Metastatic Liver Carcinoma in the Adrenal Gland (tissue), 2 donors: ENCODE data around the genes PIN1, SHFL, P2RY11 and RAVER1.

- PRO-cap, 2 experiments: no peak in any of the 2 experiments
Observed at GRCh38 chr19:9708959-9709895, 34.3 kb upstream of the ZNF562 start.

DNA sequence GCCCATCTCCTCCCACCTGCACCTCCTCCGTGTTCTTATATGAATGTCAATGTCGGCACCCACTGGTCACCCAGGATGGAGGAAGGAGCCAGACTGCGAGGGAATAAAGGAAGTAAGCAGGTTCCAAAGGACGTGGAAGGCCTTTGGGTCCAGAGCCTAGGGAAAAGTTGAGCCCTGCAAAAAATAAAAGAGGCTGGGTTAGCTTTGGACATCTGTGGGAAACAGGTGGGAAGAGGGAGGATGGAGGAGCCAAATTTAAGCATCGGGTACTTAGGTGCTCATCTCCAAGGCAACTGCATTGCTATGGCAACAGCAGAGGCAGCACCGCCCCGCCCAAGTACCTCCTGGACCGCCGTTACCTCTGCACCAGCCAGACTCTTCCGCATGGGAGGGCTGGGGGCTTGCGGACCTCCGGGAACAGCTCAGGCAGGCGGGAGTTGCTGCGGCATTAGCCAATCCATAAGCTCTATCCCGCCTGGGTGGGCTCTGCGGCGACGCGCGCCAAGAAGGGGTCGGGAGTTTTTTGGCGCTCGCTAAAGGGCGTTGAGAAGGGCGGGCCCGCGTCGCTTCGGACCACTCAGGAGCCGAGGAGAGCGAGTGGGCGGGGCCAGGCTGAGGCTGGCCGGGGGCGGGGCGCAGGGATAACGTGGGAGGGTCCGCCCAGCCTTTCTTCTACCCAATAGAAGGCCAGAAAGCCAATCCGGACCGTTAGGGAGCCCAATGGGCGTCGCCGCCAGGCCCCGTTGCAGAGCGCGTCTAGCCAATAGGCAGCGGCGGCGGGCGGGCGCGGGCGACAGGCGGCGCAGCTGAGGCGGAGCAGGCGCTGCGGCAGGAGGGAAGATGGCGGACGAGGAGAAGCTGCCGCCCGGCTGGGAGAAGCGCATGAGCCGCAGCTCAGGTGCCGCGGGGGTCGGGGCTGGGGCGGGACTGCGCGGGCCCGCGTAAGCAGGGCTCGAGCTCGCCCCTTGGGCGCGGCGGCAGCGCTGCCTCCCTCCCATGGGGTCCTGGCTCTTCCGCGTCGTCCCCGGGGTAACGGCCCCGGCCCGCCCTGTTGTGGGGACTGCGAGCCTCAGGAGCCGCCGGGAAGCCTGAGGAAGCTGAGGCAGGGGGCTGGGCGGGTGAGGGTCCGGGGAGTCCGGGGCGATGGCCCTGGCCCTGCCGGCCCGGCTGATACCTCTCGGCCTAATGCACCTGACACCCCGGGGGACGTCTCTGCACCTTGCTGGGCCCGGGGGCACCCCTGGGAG is at the start of gene PIN1:
TSS of gene PIN1 (plus strand) at position 814 of the 1,247 bp plus-strand sequence.
- PRO-cap, 2 experiments: peak in 2 of 2 experiments; most common plus-strand start position 831 of the sequence (in 2)

GRCh38 chr19:9934077-9934849 is 2.1 kb downstream of the OLFM2 start:
- PRO-cap, 2 experiments: peak in 2 of 2 experiments; most common plus-strand start chr19:9934407 (in 2)

DNA sequence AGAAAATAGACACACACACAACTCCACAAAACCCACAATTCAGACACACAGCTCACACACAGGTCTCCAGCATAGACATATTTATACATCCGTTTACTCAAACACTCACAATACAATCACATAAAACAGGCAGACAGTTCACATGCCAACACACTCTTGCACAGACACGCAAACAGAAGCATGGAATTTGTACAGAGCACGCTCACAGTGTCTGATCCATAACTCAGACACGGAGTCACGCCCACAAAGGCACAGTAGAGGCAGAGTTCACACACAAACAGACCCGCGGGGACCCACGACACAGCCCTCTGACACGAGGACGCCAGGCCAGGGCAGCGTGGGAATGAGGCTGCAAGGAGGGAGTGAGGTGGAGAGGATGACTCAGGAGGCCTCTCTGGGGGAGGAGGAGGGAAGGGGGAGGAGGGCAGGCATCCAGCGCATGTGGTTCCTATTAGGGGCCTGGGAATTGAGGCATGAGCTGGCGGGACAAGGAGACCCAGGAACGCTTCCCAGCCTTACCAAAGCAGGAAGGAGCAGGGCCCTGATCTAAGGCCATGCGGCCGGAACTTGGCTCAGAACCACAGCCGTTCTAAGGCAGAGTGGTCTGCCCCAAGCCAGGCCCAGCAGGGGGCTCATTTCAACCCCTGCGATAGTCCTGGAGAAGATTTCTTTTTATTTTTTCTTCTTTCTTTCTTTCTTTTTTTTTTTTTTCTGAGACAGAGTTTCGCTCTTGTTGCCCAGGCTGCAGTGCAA is 9.1 kb upstream of the OLFM2 start:
- PRO-cap, 2 experiments: no peak in any of the 2 experiments

DNA sequence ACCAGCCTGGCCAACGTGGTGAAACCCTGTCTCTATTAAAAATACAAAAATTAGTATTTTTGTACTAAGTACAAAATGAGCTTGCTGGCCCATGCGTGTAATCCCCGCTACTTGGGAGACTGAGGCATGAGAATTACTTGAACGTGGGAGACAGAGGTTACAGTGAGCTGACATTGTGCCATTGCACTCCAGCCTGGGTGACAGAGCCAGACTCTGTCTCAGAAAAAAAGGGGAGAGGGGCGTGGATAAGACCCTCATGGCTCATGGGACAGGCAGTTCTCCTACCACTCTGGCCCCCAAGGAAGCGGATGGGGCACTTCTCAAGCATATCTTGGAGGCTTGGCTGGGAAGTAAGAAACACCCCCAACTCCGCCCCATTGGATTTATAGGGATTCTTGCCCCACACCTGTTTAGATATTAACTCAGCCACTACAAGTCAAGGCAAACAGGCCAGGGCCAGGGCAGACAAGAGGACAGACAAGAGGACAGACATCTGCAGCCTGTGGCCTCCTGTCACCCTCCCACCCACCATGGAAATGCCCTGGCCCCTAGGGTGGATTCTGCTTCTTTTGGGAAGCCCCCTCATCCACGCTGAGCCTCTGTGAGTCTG is 24.0 kb downstream of the RDH8 start:
- PRO-cap, 2 experiments: peak in 2 of 2 experiments; most common plus-strand start position 464 of the sequence (in 2); most common minus-strand start position 298 of the sequence (in 2)

GRCh38 chr19:10085901-10086532 is at the start of gene SHFL:
Gene SHFL (plus strand): TSS chr19:10086317.
- PRO-cap, 2 experiments: peak in 2 of 2 experiments; most common plus-strand start chr19:10086341 (in 2); most common minus-strand start chr19:10086279 (in 2)

GRCh38 chr19:10110035-10110908 is 1.2 kb upstream of the P2RY11 start:
- PRO-cap, 2 experiments: no peak in any of the 2 experiments

GRCh38 chr19:10111105-10111800 is at the start of gene P2RY11:
Gene P2RY11 (plus strand): TSS chr19:10111693.
- PRO-cap, 2 experiments: peak in 2 of 2 experiments; most common plus-strand start chr19:10111561 (in 2)

DNA sequence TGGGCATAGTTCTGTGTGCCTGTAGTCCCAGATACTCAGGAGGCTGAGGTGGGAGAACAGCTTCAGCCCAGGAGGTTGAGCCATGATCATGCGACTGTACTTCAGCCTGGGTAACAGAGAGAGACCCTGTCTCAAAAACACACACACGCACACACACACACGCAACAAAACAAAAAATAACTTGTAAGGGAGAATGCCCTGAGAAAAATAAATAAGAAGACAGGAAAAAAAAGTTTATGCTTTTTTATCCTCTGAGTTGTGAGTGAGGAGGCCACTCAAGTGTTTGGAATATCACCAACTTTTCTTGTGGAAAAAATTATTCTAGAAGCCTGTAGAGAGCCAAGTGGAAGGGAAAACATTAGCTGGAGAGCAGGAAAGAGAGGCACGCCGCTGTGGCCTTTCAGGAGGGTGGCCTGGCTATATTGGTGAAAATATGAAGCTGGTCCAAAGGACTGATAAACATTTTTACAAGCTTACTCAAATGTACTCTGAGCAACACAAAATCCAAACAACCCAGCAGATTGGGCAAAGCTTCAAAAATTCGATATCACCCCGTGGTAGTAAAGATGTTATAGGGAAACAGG is 2.2 kb upstream of the EIF3G start:
- PRO-cap, 2 experiments: no peak in any of the 2 experiments

GRCh38 chr19:10142773-10143327 is 23.2 kb upstream of the EIF3G start:
- PRO-cap, 2 experiments: peak in 1 of 2 experiments; most common minus-strand start chr19:10142873 (in 1)

DNA sequence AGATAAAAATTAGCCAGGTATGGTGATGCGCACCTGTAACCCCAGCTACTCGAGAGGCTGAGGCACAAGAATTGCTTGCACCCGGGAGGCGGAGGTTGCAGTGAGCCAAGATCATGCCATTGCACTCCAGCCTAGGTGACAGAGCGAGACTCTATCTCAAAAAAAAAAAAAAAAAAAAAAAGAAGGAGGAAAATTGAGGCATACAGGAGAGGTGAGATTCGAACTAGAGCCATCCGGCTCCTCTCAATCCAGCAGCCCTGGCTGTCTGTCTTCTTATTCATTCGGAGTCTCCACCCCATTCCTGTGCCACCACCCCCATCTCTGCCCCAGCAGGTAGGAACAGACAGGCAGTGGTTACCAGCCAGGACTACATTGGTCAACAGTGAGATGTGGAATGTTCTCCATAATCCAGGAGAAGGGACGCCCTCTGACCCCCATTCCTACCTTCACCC is 6.5 kb upstream of the S1PR2 start:
- PRO-cap, 2 experiments: no peak in any of the 2 experiments

DNA sequence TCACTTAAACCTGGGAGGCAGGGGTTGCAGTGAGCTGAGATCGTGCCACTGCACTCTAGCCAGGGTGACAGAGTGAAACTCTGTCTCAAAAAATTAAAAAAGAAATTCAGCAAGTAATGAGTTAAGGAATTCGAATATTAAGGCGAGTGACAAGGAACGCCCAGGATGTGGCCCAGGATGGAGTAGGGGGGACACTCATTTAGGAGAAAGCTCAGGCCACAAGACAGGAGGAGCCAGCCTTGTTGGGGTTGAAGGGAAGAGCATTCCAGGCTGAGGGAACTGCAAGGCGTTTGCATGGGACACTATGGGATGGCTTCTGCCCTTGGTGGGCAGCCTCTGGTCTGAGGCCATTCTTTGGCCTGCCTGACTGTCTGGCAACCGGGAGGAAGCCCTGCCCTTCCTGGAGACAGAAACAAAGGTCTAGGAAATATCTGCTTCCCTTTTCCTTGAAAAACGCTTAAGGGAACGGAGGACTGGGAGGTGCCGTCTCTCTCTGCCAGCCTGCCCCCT is 3.0 kb upstream of the ICAM1 start:
- PRO-cap, 2 experiments: peak in 2 of 2 experiments; most common plus-strand start position 460 of the sequence (in 2)

GRCh38 chr19:10279170-10279710 is 7.5 kb upstream of the ICAM4 start:
- PRO-cap, 2 experiments: no peak in any of the 2 experiments

DNA sequence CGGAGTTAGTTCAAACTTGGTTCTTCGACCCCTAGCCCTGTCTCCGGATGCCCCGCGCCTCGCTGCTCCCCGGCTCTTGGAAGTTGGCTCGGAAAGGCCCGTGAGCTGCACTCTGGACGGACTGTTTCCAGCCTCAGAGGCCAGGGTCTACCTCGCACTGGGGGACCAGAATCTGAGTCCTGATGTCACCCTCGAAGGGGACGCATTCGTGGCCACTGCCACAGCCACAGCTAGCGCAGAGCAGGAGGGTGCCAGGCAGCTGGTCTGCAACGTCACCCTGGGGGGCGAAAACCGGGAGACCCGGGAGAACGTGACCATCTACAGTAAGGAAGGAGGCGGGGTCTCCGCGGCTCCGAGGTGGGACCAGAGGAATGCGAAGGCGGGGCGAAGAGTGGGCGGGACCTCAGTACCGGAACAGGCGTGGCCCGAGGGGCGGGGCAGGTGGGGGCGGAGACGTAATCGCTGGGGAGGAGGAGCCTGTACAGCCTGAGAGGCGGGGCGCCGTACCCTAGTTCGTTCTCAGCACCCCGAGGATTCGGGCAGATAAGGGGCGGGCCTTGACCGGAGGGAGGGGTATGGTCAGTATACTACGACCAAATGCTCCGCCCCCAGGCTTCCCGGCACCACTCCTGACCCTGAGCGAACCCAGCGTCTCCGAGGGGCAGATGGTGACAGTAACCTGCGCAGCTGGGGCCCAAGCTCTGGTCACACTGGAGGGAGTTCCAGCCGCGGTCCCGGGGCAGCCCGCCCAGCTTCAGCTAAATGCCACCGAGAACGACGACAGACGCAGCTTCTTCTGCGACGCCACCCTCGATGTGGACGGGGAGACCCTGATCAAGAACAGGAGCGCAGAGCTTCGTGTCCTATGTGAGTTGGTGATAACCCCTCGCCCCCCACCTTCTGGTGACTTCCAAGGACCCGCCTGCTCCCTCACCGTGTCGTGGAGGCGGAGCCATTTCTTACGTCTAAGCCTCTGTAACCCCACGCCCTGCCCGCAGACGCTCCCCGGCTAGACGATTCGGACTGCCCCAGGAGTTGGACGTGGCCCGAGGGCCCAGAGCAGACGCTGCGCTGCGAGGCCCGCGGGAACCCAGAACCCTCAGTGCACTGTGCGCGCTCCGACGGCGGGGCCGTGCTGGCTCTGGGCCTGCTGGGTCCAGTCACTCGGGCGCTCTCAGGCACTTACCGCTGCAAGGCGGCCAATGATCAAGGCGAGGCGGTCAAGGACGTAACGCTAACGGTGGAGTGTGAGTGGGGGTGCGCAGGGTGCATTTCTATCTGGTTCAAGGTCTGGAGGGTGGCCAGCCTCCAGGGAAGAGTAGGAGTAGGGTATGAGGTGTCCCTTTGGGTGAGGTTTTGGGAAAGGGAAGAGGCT is 2.7 kb downstream of the ICAM5 start:
- PRO-cap, 2 experiments: no peak in any of the 2 experiments

GRCh38 chr19:10332762-10332954 is 671 bp downstream of the RAVER1 start:
- PRO-cap, 2 experiments: no peak in any of the 2 experiments

DNA sequence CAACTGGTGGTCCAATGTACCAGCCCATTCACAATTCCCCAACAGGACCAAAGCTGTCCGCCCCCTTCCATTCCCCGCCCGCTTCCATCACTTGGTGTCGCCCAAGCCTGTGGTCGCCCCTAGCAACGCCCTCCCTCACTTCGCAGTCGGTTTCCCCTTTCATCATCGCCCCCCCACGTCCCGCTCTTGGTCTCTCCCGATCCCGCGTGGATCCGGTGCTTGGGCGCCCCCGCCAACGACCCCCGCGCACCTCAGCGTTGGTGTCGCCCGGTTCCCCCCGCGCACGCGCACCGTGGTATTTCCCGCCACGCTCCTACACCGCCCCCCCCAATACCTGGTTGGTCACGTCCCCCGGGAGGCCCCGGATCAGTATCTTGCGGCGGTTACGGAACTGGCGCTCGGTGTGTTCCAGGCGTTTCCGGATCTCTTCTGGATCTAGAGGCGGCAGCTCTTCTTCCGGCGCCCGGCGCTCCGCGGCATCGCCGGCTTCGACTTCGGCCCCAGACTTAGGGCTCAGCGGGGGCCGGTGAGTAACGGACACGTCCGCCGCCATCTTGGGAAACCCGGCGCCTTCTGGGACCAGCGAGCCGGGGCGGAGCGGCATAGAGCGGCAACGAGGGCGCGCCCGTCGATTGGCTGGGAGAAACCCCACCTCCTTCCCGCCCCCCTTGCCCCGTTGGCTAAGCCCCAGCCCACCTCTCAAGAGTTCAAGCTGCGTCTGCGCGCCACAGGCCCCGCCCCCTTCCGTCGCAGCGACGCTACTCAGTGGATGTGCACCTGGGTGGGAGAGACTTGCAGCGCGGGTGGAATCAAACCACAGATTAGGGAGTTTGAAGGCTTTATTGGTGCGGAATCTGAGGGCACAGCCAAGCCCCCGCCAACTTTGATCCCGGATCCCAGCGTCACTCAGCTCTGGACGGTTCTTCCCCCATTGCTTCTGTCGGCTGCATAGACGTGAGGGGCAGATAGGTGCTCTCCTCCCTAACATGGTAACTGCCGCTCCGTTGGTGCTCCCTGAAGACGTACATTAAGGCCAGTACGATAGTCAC is at the start of gene RAVER1:
TSS of gene RAVER1 (minus strand) at position 575 of the 1,049 bp plus-strand sequence.
- PRO-cap, 2 experiments: peak in 2 of 2 experiments; most common plus-strand start position 755 of the sequence (in 2); most common minus-strand start position 575 of the sequence (in 2)

- PRO-cap, 2 experiments: no peak in any of the 2 experiments
Observed at GRCh38 chr19:10418875-10419200, 1.5 kb upstream of the PDE4A start.

DNA sequence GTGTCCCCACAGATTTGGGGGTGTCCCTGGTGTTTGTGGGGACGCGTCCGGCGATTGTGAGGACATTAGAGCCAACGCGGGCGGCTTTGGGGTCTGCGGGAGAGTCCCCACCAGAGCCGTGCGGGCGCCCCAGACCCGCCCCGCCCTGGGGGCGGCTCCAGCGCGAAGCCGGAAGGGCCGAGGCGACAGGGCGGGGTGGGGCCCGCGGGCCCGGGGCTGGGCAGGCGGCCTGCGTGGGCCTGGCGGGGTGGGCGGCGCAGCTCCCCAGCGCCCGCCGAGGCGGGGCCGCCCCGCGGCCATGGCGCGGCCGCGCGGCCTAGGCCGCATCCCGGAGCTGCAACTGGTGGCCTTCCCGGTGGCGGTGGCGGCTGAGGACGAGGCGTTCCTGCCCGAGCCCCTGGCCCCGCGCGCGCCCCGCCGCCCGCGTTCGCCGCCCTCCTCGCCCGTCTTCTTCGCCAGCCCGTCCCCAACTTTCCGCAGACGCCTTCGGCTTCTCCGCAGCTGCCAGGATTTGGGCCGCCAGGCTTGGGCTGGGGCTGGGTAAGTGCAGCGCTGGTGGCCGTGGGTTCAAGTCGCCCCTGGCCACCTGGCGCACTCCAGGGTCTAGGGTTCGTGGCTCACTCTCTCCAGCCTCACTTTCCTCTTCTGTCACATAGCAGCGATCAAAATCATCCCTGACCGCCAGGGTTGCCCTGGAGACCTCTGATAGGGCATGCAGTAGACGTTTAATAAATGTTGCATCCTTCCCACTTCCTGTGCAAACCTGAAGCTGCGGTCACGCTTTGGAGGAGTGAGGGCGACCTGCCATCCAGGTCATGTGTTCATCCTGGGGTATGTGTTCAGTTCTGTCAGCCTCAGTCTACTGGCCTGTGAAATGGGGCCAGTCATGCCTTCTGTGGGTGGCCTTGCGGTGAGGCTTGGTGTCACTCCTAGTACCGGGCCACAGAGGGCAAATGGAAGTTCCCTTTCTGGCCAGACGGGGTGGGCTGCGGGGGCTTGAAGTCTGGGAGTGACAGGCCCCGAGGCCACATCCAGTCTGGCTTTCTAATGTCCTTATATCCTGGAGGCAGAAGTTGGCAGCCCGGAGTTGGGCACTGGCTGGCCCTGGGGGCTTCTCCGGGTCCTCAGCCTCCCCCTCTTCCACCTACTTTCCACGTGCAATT is 10.6 kb downstream of the PDE4A start:
- PRO-cap, 2 experiments: peak in 2 of 2 experiments; most common plus-strand start position 198 of the sequence (in 2); most common minus-strand start position 147 of the sequence (in 1)

DNA sequence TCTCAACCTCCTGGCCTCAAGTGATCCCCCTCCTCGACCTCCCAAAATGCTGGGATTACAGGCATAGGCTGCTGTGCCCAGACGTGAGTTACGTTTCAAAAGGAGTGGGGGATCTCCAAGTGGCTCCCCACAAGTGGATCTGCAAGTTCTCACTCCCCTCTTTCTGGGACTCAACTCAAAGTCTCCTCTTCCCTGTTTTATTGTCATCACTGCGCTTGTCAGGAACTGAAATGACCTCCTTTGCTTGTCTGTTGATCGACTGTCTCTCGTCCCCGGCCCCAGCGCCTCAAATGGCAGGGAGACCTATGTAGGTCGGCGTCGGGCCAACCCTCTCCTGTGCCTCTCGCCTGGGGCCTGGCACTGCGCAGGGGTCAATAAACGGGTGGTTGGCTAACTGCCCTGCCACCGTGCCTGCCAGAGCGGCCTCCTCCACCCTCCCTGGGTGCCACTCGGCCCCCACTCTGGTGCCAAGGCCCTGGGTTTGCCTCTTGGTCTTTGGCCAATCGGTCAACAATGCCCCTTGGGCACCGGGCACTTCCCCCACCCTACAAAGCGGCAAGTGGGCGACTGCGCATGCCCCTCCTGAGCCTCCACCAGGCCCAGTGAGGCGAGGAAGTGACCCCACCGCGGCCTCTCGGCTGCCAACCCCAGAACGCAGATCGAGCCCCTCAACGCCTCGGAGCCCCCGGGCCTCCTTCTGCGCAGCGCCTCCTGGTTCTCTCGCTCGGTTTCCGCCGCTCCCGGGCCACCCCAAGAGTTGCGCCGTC is 1.2 kb downstream of the KEAP1 start:
- PRO-cap, 2 experiments: peak in 1 of 2 experiments; most common plus-strand start position 602 of the sequence (in 1); most common minus-strand start position 261 of the sequence (in 1)

DNA sequence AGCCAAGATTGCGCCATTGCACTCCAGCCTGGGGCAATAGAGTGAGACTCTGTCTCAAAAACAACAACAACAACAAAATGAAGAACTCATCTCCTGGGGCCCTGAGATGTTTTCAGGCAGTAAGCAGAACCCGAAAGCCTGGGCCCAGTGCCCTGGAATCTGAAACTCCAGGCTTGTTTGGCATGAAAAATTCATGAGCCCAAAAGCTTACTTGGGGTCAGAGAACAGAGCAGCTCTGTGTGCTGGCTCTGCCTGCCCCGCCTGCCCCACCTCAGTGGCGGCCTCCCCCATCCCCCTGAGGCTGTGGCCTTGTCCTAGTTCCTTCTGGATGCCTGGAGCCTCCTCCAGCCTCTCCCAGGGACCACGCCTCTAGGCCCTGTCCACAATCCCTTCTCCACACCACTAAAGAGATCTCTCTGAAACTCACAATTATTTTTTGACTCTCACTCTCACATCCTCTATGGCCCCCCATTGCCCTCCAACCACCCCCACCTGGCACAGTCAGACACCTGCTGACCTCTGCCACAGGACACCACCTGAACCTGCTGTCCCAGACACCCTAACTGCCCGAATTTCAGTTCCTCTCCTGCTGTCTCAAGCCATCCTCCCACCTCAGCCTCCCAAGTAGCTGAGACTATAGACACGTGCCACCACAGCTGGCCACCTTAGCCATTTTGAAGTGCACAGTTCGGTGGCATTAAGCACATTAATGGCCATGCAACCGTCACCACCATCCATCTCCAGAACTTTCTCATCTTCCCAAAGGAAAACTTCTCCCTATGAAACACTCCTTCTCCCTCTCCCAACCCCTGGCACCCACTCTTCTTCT is 7.0 kb upstream of the AP1M2 start:
- PRO-cap, 2 experiments: no peak in any of the 2 experiments